ENCODE measurements around a stretch of chr14.

DNA sequence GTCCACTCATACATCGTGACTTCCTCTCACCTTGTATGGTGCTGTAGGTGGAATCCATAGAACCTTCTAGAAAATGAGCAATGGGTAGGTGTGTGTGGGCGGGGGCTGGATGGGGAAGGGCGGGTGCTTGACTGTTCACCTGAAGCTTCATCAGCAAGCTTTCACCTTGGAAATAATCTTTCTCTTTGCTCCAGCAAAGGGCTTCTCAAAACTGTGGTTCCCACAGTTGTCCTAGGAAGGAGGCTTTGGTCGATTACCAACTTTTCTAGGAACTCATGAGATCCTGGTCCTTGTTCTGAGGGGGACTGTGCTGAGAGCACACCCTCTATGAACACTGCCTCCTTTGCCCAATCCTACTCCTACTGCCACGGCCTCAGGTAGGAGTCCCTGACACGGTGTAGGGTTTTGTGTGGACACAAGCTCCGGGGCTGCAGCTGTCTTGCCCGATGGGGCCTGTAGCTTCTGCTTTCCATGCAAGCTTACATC, 38.4 kb upstream of the ESRRB start:
- RRBS: no CpG with 5 or more reads among the region's 8 CpGs

DNA sequence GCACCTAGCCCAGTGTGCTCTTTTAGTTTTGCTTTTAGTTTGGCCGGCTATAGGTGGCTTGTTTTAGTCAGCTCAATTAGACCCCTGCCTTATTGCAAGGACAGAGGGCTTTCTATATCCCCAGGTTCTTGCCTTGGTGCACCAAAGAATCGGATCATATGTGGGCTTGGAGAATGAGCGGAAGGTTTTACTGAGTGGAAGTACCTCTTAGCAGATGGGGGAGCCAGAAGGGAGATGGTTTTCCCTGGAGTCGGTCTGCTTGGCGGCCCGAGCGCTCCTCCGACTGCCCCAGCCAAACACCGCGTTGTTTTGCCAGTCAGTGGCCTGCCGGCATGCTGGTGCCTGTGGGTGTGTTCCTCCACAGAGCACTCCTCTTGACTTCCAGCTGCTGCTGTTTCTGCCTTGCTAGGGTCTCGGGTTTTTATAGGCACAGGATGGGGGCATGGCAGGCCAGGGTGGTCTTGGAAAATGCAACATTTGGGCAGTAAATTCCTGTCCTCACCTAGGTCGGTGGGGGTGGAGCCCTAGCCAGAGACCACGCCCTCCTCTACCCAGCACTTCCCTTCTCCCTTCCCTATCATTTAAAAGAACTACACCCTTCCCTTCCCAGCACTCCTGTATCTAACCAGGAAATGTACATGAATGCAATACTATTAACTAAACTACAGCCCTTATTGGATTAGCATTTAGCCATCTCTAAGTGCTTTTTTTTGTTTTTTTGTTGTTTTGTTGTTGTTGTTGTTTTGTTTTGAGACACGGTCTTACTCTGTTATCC, 34.8 kb upstream of the VASH1 start:
- RRBS: no CpG with 5 or more reads among the region's 15 CpGs

DNA sequence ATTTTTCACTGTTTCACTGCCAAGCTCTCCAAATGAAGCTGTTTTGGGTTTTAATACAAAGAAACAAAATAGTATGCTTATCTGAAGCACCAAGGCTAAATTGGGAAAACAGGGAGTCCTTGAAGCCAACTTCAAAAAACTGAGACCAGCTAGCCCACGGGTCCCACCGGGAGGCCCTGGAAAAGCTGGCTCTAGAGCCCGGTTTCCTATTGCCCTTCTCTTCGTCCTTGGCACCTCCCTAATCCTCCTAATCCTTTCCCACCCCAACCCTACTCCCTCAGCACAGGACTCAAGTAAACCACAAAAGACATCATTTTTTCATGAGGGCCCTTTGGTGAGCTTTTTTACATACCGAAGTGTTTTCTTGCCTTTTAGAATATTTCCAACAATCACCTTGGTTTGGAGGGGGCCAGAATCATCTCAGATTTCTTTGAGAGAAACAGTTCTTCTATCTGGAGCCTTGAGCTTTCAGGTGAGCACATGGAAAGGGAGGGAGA, 11.3 kb downstream of the LRRC74A start:
- RRBS: no CpG with 5 or more reads among the region's 5 CpGs

DNA sequence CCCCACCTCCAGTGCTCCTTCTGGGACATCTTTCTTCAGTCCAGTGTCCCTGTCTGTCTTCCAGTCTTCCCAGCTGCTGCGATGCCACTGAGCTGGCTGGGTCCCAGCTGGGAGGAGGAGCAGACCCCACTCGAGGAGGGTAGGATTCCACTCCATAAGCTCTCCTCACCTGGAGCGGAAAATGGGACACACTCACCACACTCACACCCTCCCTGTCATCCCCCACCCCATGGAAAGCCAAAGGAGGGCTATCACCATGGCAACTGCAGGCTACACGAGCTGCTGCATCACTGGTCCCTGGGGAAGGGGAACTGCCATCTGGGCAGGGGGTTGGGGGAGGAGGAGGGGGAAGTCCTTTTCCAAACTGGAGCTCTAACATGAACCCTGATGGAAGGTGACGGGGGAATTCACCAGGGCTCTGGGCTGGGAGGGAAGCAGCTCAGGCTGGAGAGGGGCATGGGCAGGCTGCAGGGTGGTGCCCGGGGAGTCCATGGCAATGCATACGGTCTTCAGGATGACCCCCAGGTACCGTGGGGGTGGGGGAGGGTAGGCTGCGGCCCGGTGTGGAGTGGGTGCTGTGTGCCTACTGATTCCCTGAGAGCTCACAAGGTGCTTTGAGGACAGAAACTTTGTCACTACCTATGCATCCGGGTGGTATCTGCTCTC, 94.4 kb downstream of the LRRC74A start:
- RRBS: 81% methylated on average over 6 of the region's 11 CpGs

- RRBS: no CpG with 5 or more reads among the region's 7 CpGs
Observed at GRCh38 chr14:76926428-76927071, 100.3 kb downstream of the LRRC74A start.

GRCh38 chr14:76955806-76956326, 72.6 kb downstream of the IRF2BPL start:
- RRBS: no CpG with 5 or more reads among the region's 12 CpGs

- RRBS: no CpG with 5 or more reads among the region's 9 CpGs
Observed at GRCh38 chr14:76958220-76959055, 70.1 kb downstream of the IRF2BPL start.

DNA sequence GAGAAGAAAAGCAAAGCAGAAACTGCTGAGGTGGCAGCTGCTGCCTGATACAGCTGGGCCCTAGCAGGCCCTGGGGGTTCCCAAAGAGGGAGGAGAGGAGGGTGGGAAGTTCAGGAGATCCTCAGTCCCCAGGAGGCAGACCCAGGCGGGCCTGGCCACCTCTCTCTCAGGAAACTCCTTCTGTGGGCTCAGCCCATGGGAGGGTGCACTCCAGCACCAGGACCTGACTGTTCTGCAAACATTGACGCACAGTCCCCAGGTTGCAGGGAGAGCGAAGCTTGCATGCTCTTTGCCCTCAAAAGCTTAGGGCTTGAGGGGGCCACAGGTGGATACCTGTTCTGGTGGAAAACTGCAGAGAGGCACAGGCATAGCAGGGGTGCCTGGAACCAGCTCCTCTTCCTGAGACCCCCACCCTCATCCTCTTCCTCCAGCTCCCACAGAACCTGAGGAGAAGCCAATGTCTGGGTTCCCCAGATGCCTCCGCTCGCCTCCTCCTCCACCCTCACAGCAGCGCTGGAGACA, 29.5 kb downstream of the IRF2BPL start:
- RRBS: no CpG with 5 or more reads among the region's 6 CpGs

DNA sequence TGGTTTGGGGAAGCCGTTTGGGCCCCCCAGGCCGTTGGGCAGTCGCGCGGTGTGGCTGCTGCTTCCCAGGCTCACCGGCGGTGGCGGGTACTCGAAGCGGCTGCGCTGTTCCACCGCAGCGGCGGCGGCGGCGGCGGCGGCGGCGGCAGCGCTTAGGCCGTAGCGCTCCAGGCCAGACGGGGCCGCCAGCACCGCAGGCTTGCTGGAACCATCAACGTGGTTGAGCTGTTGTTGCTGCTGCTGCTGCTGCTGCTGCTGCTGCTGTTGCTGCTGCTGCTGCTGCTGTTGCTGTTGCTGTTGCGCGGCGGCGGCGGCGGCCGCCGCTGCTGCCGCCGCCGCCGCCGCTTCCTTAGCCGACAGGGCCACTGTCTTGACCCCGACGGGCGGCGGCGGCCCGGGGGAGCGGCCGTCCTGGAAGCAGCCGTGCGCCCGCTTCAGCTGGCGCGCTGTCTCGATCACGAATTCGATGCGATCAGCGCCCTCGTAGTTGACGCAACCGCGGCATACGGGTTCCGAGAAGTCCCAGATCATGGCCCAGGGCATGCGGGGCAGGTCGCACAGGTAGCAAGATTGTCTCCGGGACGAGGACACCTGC, 1.2 kb downstream of the IRF2BPL start:
- RRBS: 1% methylated on average over 2 of the region's 70 CpGs

GRCh38 chr14:77032308-77032500, 3.7 kb upstream of the IRF2BPL start:
- RRBS: no CpG with 5 or more reads among the region's 4 CpGs

GRCh38 chr14:77101858-77102426, 3.9 kb downstream of the CIPC start:
- RRBS: no CpG with 5 or more reads among the region's 8 CpGs

DNA sequence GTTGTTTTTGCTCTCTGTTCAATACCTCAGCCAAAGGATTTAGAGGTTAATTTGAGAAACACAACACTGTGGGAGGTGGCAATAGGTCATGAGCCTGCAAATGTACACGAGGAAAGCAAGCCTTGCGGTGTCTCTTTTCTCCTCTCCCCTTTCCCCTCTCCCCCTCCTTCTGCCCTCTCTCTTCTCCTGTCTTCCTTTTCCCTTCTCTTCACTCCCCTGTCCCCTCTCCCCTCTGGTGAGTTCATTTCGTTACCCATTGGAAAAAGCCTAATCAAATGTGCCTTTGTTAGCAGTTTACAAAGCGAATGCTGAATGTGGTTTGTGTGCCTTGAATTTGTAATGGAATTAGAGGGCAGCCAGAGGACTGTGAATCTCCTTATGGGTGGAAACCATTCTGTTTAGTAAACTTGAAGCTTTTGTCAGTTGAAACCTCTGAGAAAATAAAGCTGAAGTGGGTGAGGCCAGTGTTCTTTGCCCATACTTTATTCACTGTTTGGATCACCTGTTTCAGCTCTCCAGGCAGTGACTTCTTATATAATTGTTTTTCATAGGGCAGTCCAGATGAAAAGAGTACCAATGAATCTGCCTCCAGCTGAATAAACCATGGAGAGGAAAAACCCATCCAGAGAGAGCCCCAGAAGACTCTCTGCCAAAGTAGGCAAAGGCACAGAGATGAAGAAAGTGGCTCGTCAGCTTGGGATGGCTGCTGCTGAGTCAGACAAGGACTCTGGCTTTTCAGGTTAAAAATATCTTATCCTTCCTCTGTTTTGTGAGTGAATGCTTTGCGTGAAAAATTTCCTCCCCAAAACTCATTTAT, 7.3 kb downstream of the CIPC start:
- RRBS: no CpG with 5 or more reads among the region's 6 CpGs

DNA sequence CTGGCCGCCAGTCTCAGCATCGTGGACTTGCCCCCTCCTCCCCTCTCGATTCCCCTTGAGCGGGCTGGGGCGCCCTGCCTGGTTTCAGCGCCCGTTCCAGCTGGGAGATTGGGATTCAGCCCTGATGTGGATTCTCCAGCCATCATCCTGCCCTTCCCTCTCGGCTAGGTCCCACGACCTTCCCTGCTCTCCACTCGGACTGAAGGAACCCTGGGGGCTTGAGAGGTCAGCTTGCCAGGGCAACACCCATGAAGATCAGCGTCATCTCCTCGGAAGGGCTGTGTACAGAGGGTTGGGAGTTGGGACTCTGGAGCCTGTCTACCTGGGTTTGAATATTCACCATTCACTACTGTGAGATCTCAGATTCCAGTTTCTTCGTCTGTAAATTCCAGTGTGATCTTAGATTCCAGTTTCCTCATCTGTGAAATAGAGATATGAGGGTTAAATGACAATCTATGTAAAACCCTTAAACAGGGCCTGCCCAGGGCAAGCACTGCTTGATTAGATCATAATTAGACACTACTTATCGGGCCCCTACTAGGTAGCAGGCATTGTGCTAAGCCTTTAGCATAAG, 364 bp upstream of the ZDHHC22 start:
- RRBS: no CpG with 5 or more reads among the region's 14 CpGs

- RRBS: no CpG with 5 or more reads among the region's 6 CpGs
Observed at GRCh38 chr14:77184721-77185194, 3.2 kb downstream of the TMEM63C start.

- RRBS: no CpG with 5 or more reads among the region's 16 CpGs
Observed at GRCh38 chr14:77186665-77187555, 5.3 kb downstream of the TMEM63C start.

DNA sequence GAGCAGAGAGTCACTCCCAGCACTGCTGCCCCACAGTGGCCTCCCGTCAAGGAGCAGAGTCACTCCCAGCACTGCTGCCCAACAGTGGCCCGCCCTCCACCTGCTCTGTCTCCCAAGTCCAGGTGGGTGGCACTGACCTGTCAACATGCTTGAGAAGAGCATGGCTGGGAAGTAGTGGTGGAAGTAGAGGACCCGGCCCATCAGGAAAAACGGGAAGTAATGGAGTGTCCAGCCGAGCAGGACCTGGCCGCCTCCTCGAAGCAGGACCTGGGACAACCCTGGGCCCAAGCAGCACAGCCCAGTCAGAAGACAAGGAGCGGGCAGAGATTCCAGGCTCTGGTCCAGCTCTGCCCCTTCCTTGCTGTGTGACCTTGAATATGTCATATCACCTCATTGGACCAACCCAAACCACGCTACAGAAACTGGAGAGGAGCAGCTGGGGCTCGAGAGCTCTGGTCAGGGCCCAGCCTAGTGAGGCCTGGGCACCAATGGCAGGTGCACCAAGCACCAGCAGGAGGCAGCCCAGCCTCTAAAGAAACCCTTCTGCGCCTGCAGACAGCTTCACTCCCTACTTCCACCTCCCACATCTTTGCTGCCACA, 7.7 kb upstream of the NGB start:
- RRBS: no CpG with 5 or more reads among the region's 11 CpGs

DNA sequence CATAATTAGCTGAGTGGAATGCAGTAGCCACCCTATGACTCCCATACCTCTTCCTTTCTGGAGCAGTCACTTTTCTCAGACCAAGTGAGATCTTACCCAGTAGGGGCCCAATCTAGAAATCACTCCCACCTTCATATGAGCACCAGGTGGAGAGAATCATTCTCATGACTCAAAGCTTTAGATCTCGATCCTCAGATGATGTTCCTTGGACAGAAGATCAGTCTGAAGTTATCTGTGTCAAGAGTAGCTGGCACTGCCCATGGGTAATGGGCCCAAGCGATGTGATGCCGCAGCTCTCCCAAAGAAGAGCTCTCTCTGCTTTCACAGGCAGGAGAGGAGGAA, 3.9 kb upstream of the NOXRED1 start:
- RRBS: no CpG with 5 or more reads among the region's 3 CpGs

DNA sequence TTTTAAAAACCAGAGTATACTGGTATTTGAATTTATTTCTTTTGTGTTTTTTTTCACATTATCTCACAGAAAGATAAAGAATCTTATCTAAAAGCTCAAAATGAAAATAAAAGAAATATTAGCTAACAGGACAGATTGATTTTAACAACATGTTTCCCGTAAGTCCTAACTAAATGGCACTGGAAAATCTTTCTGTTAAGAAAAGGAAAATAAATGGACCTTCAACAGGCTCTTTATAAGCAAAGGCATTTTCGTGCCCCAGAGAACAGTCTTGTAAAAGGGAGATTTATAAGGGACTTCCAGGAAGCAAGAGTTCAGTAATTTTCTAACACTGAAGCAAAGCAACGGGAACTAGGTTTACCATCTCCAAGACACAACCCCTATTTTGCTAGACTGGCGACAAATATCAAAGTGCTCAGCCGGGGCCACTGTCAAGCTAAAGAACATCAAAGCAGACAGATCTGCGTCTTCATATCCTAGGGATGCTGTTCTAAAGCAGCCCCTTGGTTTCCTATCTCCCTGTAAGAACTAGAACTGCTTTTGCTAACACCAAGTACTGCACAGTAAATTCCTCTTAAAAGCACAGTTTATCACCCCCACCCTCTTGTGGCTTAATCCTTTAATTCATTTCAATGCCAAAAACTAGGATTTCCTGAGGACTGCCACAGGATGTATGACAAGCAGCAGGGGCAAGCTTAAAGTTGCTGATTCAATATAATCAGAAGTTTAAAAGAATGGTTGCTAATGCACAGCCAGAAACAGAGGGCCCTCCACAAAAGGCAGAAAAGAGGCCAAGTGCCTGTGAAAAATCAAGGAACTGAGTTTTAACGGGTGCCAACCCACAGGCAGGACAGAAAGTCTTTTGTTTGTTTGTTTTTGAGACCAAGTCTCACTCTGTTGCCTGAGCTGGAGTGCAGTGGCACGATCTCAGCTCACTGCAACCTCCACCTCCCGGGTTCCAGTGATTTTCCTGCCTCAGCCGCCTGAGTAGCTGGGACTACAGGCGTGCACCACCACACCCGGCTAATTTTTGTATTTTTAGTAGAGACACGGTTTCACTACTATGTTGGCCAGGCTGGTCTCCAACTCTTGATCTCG, 43.9 kb upstream of the ISM2 start:
- RRBS: no CpG with 5 or more reads among the region's 14 CpGs

GRCh38 chr14:77593263-77593876, 23.1 kb downstream of the SPTLC2 start:
- RRBS: no CpG with 5 or more reads among the region's 4 CpGs

GRCh38 chr14:77613268-77613611, 3.2 kb downstream of the SPTLC2 start:
- RRBS: no CpG with 5 or more reads among the region's 1 CpG